ENCODE measurements around the gene NAGPA.

DNA sequence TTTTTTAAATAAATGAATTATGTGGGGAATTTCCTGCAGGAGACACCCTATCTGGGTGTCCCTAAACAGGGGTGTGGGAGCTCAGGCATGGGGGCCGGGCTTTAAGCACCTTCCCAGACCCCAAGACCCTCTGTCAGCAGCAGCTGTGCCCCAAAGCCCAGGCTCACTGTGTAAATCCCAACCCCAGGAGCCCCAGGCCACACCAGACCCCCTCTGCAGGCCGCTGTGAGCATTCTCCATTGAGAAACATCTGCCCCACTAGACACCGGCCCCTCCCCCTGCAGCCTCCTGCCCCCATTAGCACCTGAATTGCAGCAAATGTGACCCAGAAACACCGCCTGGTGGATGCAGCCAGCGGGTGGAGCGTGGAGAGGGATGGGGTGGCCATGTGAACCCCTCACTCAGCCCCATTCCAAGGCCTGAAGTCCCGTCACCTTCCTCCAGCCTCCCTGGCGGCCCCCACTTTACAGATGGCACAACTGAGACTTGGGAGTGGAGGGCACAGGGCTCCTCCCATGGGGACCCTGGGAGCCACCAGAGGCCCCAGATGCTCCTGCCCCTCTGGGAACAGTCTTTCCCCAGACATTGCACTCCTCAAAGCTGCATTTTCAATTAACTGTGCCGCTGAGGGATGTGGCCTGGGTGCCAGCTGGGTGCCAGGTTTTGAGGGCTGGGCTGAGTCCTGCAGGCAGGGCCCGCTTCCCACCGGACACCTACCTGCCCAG, 2.2 kb downstream of the UBALD1 start:
- RAMPAGE, long total RNA = no peak
- RRBS = no CpG with 5 or more reads among the region's 11 CpGs

DNA sequence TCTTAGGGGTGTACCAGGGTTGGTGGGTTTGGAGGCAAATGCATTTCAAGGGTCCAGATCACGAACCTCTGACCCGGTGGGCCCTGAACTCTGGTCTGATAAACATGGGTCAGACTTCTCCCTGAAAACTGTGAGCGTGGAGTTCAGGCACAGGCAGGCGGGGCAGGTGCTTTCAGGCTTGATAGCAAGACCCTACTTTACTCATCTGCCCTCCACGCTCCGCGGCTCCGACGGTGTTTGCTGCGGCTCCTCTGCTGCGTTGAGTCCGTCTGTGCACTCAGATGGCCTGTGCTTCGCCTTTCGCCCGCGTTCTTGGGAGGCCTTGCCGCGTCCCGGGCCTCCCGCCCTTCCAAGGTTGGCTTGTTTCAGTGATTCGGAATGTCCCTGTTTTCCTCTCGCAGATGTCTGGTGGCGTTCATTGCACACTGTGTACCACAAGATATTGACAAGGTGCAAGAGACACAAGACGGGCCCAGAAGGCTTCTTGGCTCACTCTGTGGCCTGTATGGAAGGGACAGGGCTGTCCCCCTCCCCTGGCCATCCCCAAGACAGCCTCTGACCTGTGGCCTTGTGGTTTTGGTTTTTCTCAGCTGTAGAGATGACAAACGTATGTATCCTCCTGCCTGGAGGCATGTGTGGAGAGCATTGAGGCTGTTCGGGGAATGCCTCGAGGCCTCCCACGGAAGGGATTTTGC, 15.2 kb downstream of the MGRN1 start:
- RAMPAGE, long total RNA = no peak
- RRBS = 98% methylated on average over 2 of the region's 28 CpGs

DNA sequence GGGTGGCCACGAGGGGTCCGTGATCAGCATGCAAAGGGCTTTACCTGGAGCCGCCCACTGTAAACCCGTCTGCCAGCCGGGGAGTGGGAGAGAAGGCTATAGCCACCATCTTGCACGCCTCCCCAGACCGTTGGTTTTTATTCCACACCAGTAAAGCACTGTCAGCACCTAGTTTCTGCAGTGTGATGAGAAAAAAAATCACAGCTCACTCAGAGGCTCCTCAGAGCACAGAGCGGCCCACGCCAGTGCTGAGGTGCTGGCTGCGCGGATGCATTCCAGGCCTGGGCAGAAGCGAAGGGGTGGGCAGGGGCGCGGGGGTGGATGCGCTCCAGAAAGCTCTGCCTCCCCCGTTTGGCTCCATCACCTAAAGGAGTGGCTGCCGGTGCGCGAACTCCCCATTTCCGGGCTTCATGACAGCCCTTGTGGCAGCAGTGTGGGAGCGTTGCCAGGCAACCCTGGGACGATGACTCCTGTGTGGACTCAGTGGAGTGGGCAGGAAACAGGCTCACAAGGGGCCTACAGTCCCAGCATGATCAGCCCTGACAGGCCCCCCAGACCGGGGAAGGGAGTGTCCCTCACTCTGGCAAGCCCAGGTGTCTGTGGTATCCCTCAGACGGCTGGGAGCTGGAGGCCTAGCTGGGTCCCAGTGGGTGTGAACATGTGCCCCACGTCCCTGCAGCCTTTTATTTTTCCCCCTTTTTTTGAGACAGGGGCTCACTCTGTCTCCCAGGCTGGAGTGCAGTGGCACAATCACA, 32.9 kb upstream of the NUDT16L1 start:
- RAMPAGE, long total RNA = no peak
- RRBS = no CpG with 5 or more reads among the region's 25 CpGs

DNA sequence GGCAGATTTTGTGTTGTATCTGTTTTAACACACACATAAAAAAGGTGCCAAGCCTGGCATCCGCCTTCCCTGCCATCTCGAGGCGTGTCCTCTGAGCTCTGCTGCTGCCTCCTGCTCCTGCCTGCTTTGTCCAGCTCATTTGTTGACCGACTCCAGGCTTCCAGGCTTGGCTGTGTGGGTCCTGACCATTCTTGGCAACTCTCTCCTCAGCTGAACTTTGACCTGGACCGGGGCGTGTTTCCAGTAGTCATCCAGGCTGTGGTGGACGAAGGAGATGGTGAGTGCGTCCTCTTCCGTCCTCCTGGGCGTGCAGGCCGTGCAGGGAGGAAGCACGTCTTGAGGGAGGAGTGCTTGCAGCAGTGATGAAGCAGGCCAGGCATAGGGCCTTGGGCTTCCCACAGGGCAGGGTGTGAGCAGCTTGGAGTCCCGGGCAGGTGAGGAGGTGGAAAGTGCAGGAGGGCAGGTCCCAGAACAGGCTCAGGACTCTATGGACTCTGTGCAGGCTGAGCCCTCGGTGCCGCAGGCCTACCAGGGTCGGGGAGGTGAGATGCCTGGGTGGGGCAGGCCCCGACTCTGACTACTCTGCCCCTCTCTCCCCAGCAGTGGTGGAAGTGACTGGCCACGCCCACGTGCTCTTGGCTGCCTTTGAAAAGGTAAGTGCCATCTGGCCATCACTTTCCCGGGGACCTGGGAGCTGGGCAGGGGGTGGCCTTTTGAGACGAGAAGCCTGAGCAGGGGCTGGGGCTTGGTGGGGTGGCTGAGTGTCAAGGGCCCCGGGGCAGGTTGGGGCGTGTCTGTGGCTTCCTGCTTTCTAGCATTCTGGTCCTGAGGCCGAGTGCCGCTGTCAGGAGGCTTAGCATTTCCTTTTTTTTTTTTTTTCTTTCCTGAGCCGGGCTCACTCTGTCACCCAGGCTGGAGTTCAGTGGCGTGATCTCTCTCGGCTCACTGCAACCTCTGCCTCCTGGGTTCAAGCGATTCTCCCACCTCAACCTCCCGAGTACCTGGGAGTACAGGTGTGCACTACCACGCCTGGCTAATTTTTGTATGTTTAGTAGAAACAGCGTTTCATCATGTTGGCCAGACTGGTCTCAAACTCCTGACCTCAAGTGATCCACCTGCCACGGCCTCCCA, 28.5 kb upstream of the NUDT16L1 start:
- RAMPAGE, long total RNA = no peak
- RRBS = 51% methylated on average over 3 of the region's 33 CpGs

DNA sequence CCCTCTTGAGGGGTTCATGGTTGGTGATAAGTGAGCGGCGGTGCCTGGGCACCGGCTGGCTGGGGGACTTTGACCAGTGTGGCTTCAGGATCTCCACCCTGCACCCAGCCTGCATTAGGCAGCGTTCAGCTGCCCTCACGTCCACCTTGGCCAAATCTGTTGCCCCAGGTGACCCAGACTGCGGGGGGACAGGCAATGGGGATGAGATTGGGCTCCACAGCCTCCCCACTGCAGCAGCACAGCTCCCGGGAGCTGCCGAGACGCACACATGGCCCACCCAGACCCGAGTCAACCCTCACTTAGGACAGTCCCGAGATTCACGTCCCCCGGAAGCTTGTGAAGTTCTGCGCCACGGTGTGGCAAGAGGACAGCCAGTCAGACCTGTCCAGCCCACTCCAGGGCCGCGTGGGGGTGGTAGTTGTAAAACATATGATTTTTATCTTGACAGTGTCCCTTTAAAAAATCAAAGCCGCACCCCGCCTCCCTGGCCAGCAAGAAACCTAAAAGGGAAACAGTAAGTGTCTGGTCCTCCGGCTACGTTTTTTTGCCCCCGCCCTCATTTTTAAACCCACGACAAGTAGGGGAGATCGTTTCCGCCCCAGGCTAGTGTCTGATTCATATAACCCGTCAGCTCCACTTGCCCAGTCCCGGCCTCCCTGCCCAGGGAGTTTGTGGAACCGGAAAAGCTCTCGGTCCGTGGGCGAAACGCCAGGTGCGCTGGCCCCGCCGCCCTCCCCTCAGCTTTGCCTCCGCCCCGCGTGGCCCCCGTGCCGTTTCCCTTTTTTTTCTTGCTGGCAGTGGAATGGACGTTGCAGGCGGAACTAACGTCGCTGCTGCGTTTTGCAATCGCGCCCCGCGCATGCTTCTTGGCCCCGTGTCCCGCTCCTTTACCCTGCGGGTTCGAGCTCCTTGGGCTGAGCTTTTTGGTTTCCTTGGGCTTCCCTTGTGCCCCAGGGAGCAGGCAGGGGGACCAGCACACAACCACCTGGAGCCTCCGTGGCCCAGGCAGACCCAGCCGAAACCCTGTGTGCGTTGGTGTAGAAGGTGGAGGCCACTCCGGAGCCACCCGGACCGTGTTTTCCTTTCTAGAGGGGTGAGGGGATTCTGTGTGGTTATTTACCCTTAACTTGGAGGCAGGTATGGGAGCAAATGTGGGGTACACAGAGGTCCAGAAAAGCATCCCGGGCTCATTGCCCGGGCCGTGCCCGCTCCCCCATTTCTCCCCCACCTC, 13.4 kb upstream of the NUDT16L1 start:
- RAMPAGE, long total RNA = no peak
- RRBS = 34% methylated on average over 15 of the region's 63 CpGs

DNA sequence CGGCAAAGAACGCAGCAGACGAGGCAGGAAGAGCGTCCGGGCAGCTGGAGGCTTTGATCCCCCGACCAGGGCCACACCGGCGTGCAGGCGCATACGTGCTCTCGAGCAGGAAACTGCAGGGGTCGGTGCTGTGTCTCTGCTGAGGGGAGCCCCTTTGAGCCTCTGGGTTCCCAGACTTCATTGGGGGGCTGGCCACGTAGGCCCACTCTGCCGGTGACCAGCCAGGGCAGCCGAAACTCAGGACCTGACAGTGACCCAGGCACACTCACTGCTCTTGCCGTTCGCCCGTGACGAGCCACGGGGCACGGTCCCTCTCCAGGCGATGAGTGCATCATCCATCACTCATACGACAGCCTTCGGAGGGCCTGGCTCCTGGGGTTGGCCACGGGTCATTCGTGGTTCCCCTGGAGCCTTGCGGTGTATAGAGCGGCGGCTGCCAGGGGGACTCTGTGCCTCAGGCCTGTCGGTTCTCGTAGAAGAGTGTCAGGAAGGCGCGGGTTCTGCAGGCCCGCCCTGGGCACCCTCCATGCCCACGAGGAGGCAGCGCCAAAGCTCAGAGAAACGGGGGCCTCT, 11.3 kb upstream of the NUDT16L1 start:
- RAMPAGE, long total RNA = no peak
- RRBS = 90% methylated on average over 2 of the region's 37 CpGs

GRCh38 chr16:4690576-4691396, 2.6 kb upstream of the NUDT16L1 start:
- RAMPAGE, long total RNA = no peak
- RRBS = 93% methylated on average over 3 of the region's 33 CpGs

GRCh38 chr16:4694741-4695800, 1.7 kb downstream of the NUDT16L1 start:
- RAMPAGE, long total RNA = no peak
- RRBS = 18% methylated on average over 3 of the region's 26 CpGs

- RAMPAGE, long total RNA = no peak
- RRBS = no CpG with 5 or more reads among the region's 8 CpGs
Observed at GRCh38 chr16:4830678-4830971, 16.5 kb downstream of the GLYR1 start.

DNA sequence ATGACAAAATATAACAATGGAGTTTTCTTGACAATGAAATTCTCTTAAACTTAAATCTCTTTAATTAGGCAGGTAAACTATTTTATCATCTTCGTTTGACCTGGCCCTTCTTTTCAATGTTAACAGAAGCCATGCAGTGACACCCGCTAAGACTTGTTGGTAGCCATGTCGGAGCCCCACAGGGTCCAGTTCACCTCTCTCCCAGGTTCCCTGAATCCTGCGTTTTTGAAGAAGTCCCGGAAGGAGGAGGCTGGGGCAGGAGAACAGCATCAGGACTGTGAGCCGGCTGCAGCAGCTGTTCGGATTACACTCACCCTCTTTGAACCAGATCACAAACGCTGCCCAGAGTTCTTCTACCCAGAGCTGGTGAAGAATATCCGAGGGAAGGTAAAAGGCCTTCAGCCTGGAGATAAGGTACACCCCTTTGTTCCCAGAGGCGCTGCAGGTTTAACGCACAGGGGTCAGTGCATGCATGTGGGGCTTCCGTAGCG, 5.5 kb downstream of the UBN1 start:
- RAMPAGE, long total RNA = no peak
- RRBS = no CpG with 5 or more reads among the region's 13 CpGs

DNA sequence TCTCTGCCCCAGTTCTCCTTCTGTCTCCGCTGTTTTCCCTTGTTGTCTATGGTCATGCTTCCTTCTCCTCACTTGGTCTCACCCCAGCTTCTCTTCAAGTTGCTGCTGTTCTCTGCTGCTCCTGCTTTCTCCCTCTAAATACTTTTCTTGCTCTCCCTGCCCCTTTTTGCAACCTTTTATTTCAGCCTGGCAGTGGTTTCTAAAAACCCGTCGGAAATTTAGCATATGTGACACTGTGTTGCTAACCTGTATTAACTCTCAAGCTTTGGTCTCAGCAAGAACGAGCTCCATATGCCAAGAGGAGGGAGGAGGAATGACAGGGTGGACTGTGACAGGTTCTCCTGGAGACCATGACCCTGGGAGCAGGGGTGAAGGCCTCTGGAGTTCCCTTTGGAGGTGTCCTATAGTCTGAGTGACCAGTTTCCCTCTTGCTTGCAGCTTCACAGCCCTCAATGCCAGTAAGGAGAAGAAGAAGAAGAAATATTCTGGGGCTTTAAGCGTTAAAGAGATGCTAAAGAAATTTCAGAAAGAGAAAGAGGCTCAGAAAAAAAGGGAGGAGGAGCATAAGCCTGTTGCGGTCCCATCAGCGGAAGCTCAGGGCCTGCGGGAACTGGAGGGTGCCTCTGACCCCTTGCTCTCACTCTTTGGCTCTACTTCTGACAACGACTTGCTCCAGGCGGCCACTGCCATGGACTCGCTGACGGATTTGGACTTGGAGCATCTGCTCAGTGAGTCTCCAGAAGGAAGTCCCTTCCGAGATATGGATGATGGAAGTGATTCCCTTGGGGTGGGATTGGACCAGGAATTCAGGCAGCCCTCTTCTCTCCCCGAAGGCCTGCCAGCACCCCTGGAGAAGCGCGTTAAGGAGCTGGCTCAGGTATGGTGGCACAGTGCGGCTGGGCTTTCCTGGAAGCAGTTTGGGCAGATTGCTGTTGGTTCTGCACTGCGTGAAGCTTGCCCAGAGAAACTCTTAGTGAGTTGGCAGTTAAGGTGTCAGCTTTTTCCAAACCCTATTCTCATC, 13.3 kb downstream of the UBN1 start:
- RAMPAGE, long total RNA = no peak
- RRBS = no CpG with 5 or more reads among the region's 18 CpGs

DNA sequence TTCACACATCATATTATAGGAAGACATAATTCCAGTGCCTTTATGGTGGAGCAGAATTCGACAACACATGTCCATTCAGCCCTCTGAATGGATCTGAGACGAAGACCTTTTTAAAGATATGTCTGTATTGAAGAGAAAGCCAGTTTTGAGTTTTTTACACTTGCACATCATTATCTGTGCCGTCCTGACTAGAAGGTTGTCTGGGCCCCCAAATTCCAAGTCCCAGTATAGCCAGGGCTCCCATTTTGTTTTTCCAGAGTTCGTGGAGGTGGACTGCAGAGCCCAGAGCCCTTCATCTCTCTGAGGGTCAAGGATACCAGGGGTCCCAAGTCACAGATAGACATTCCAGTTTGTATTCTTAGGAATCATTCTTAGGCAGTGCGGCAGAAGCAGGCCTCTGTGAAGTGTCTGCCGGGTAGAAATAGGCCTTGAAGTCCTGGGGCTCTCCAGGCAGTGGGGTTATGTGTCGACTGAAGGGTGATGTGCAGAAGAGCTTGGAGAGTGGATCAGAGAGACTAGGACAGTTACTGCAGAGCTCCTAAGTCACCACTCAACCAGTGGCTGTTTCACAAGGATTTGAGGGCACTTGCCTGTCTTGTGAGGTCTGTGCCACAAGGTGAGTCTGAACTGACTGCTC, 33.7 kb downstream of the UBN1 start:
- RAMPAGE, long total RNA = no peak
- RRBS = no CpG with 5 or more reads among the region's 7 CpGs

DNA sequence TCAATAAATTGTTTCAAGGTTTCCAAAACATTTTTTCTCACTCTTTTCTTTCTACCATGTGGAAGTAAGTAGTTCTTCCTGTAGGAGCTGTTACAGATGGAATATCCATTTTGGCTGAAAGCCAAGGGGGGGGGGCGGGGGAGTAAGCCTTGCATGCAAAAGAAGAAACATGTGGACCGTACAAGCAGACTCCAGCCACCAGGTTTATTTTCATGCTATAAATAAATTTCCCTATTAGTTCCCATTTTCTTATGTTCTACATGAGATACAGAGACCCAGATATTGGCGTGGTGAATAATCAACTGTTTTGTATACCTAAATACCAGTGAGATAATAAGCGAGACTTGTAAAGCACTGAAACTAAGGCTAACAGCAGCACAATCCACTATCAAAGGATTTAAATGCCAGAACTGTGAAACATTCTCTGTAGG, 35.1 kb downstream of the UBN1 start:
- RAMPAGE, long total RNA = no peak
- RRBS = no CpG with 5 or more reads among the region's 4 CpGs

- RAMPAGE, long total RNA = no peak
- RRBS = 90% methylated on average over 7 of the region's 61 CpGs
Observed at GRCh38 chr16:4883728-4884624, 36.7 kb downstream of the UBN1 start.

- RAMPAGE, long total RNA = no peak
- RRBS = no CpG with 5 or more reads among the region's 19 CpGs
Observed at GRCh38 chr16:5020430-5020954, 13.2 kb downstream of the NAGPA start.

DNA sequence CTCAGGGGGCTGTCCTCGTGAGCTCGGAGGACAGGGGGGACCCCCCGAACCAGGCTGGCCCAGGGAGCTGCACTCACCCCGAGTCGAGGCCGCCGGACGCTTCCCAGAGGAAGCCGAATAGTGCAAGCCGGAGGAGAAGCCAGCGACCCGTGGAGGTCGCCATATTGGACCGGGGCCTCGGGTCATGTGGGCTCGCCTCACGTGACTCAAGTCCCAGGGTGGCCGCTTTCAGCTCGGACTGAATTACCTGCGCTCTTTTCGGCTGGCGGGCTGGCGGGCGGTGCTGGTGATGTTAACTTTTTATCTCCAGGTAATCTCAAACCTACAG, at the start of gene NAGPA:
Gene NAGPA, minus strand, starts transcription at position 184 of the 328 bp plus-strand sequence.
- RAMPAGE, long total RNA = no peak
- RRBS = no CpG with 5 or more reads among the region's 24 CpGs

GRCh38 chr16:7303541-7304590, 1285.0 kb downstream of the RBFOX1 start:
- RAMPAGE, long total RNA = no peak
- RRBS = 5% methylated on average over 10 of the region's 45 CpGs

- RAMPAGE, long total RNA = no peak
Observed at GRCh38 chr16:7530721-7530991, 1059.7 kb downstream of the TMEM114 start.

DNA sequence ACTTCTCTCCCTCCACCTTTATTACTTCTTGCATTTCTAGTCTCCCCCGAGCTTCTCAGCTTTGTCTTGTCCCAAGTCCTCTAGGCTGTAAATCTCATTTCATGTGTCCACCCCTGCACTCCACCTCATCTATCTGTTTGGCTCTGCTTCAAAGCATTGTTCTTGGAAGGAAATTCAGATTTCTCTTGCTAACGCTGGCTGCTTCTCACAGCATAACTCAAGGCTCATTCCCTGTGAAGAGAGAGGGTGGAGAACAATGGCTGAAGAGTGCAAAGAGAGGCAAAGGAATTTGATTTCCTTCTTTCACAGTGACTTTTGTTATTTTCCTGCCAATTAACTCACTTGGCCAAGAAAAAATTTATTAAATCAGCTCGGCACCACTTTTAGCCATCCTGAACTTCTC, 476.5 kb downstream of the TMEM114 start:
- RAMPAGE, long total RNA = no peak
- RRBS = no CpG with 5 or more reads among the region's 3 CpGs

DNA sequence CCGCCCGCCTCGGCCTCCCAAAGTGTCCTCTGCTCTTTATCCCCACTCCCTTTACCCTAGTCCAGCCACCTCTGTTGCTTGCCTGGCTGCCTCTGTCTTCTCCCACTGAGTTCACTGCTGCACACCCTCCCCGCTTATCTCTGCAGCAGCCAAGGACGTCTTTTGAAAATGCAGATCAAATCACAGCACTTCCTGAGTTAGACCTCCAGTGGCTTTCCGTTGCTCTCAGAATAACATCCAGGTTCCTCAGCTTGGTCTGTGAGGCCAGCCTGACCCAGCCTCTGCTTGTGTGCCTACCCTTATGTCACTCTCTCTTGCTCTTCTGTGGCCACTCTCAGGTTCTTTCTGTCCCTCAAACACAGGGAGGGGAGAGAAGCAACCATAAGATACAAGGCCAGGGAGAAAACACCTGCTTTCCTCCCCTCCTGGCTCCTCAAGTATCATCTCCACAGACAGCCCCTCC, 5.5 kb downstream of the METTL22 start:
- RAMPAGE, long total RNA = no peak
- RRBS = no CpG with 5 or more reads among the region's 6 CpGs

Measured in epithelial cell of proximal tubule (primary cell).